Thyroid gland (tissue), 7 donors: Measurements from ENCODE around the gene COL9A1.

GRCh38 chr6:56875713-56876338 is 78.8 kb downstream of the DST start:
- PRO-cap, 2 experiments = no peak in any of the 2 experiments
- RAMPAGE, long total RNA, 5 experiments = no peak in any of the 5 experiments

- PRO-cap, 2 experiments = peak in 2 of 2 experiments; most common plus-strand start chr6:57316730 (in 2); most common minus-strand start chr6:57316772 (in 1)
- RAMPAGE, long total RNA, 5 experiments = start-site peak on the plus strand in 1 of 5 experiments, at chr6:57316699-57316924 at its widest, 6 reads per replicate
These were observed 827 bp upstream of the PRIM2 start for GRCh38 chr6:57316330-57317276.

- PRO-cap, 2 experiments = no peak in any of the 2 experiments
- RAMPAGE, long total RNA, 5 experiments = no peak in any of the 5 experiments
These were observed 475.3 kb downstream of the PRIM2 start for GRCh38 chr6:57792741-57793214.

GRCh38 chr6:63476363-63476685 is 96.0 kb upstream of the PTP4A1 start:
- PRO-cap, 2 experiments = no peak in any of the 2 experiments
- RAMPAGE, long total RNA, 5 experiments = no peak in any of the 5 experiments

GRCh38 chr6:63509687-63510106 is 62.6 kb upstream of the PTP4A1 start:
- PRO-cap, 2 experiments = no peak in any of the 2 experiments
- RAMPAGE, long total RNA, 5 experiments = no peak in any of the 5 experiments

- PRO-cap, 2 experiments = no peak in any of the 2 experiments
- RAMPAGE, long total RNA, 5 experiments = no peak in any of the 5 experiments
These were observed 50.0 kb upstream of the PTP4A1 start for GRCh38 chr6:63522350-63522583.

DNA sequence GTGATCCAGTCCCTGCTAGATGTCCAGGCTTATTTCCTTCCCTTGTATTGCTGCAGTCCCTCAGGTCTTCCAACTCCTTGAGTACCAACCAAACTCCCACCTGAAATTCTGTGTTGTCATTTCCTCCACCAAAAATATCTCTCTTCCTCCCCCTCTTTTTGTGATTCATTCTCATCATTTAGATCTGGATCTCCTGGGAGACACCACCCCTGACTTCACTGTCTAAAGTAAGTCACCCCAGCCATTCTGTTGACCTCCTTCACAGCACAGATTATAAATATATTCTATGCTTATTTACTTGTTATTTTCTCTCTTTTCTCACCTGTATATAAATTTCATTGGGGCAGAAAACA is 9.0 kb upstream of the PTP4A1 start:
- PRO-cap, 2 experiments = no peak in any of the 2 experiments
- RAMPAGE, long total RNA, 5 experiments = no peak in any of the 5 experiments

- PRO-cap, 2 experiments = no peak in any of the 2 experiments
- RAMPAGE, long total RNA, 5 experiments = no peak in any of the 5 experiments
These were observed 7.4 kb upstream of the PTP4A1 start for GRCh38 chr6:63564850-63565347.

GRCh38 chr6:63576243-63577051 is 4.2 kb downstream of the PTP4A1 start:
- PRO-cap, 2 experiments = peak in 1 of 2 experiments; most common plus-strand start chr6:63576632 (in 1)
- RAMPAGE, long total RNA, 5 experiments = no peak in any of the 5 experiments

- PRO-cap, 2 experiments = no peak in any of the 2 experiments
- RAMPAGE, long total RNA, 5 experiments = no peak in any of the 5 experiments
These were observed 62.5 kb downstream of the PHF3 start for GRCh38 chr6:63698030-63698658.

GRCh38 chr6:63700148-63700557 is 64.6 kb downstream of the PHF3 start:
- PRO-cap, 2 experiments = no peak in any of the 2 experiments
- RAMPAGE, long total RNA, 5 experiments = no peak in any of the 5 experiments

- PRO-cap, 2 experiments = no peak in any of the 2 experiments
- RAMPAGE, long total RNA, 5 experiments = no peak in any of the 5 experiments
These were observed 76.5 kb downstream of the PHF3 start for GRCh38 chr6:63711887-63712791.

DNA sequence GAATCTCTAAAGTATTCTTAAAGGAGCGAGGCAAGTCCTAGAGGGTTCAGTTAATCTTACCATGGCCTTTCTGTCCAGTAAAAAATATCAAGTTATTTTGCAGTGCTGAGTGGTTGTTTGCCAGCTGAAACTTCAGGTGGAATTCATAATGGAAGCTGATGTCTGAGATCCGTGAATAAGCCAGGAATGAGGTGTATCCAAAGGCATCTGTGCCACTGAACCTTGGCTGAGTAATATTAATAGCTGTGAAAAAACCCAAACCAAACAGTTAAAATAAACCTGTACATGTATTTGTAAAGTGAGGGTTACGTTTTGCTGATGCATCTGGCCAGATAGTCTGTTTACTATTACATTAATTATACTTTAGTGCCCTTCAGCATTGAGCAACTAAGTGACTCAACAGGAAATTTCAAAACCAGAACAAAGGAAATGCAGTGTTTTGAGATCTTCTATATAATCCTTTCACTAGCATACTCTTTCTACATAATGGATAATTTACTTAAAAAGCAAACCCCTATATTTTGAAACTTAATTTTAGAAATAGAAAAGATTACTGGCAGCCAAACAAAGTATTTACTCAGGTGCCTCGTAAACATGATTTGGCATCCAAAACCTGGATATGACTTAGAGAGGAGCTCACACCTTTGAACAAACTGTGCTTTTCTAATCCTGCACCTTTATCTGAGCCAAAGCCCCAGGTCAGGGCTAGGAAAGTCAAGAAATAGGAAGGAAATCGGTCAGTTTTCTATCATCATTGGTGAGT is 170.7 kb downstream of the PHF3 start:
- PRO-cap, 2 experiments = no peak in any of the 2 experiments
- RAMPAGE, long total RNA, 5 experiments = no peak in any of the 5 experiments

DNA sequence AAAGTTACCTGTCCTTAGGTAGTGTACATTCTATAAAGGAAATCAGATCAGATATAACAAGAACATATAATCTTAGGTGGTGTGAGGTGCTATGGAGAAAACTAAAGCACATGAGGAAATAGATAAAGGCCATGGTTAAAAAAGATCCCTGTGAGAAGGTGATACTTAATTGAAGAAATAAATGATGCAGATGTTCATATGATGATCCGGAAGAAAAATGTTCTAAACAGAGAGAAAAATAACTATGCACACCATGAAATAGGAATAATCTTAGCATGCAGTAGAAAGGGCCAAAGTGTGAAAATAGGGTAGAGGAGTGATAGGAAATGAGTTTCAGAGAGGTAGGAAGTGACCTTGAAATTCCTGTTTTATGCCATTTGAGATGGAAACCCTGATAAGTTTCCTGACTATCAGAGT is 164.5 kb downstream of the ADGRB3 start:
- PRO-cap, 2 experiments = no peak in any of the 2 experiments
- RAMPAGE, long total RNA, 5 experiments = no peak in any of the 5 experiments

DNA sequence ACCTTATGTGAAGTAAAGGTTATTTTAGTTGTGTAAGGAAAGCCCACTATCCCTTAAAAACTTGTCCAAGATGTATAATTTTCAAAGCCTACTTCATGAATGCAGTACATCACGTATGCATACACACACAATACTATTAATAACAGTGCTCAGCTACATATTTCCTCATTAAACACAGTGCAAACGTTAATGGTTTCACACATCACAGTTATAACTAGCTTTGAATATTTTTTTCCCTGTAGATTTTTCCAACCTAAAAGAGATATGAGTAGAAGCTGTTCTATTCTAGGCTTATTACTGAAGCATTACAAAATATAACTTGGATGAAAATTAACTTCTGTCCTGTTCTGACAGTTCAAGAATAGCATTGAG is 6.3 kb downstream of the LMBRD1 start:
- PRO-cap, 2 experiments = no peak in any of the 2 experiments
- RAMPAGE, long total RNA, 5 experiments = no peak in any of the 5 experiments

GRCh38 chr6:70084298-70084638 is 217.9 kb downstream of the COL19A1 start:
- PRO-cap, 2 experiments = no peak in any of the 2 experiments
- RAMPAGE, long total RNA, 5 experiments = no peak in any of the 5 experiments

- PRO-cap, 2 experiments = no peak in any of the 2 experiments
- RAMPAGE, long total RNA, 5 experiments = no peak in any of the 5 experiments
These were observed at the start of gene COL9A1 for GRCh38 chr6:70302810-70303250. COL9A1 (minus strand) TSS chr6:70303084.

DNA sequence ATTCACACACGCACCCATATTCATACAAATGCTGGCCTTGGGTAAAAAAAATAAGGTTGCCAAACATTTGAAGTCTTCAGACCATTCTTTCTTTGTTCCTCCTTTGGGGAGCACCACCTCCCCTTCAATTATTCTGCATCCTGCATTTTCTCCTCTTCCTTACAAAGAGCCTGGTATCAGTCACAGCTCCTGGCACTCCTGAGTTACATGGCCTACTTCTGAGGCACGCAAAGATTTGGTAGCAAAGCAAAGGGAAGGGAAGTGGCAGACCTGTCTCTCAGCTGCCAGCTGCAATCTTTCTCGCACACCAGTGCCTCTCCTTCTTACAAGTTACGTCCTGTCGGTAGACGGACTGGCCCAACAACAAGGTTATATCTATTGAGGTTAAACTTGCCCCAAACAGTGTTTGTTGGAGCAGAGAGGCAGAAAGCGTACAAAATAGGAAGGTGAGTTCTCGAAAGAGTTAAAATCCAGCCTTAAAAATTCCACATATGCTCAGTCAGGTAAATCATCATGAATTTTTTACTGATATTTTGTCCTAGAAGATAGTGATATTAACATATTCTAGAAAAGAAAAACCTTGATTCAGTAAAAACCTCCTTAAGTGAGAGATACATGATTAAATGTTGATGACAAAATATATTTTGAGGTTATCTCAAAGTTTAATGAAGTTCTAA is 15.9 kb upstream of the FAM135A start:
- PRO-cap, 2 experiments = no peak in any of the 2 experiments
- RAMPAGE, long total RNA, 5 experiments = no peak in any of the 5 experiments

GRCh38 chr6:70398878-70400084 is 14.0 kb upstream of the FAM135A start:
- PRO-cap, 2 experiments = no peak in any of the 2 experiments
- RAMPAGE, long total RNA, 5 experiments = no peak in any of the 5 experiments

- PRO-cap, 2 experiments = peak in 2 of 2 experiments; most common plus-strand start chr6:71108124 (in 2); most common minus-strand start chr6:71107990 (in 2)
- RAMPAGE, long total RNA, 5 experiments = no peak in any of the 5 experiments
These were observed 151.1 kb upstream of the B3GAT2 start for GRCh38 chr6:71107806-71108594.